Duodenum (tissue), 1 donor: Measurements from ENCODE around the gene ABTB1.

- PRO-cap, result no peak
Measured at GRCh38 chr3:125303201-125303567, 71.9 kb downstream of the ZNF148 start.

GRCh38 chr3:125547348-125547782 lies 27.4 kb upstream of the SNX4 start:
- PRO-cap, result no peak

DNA sequence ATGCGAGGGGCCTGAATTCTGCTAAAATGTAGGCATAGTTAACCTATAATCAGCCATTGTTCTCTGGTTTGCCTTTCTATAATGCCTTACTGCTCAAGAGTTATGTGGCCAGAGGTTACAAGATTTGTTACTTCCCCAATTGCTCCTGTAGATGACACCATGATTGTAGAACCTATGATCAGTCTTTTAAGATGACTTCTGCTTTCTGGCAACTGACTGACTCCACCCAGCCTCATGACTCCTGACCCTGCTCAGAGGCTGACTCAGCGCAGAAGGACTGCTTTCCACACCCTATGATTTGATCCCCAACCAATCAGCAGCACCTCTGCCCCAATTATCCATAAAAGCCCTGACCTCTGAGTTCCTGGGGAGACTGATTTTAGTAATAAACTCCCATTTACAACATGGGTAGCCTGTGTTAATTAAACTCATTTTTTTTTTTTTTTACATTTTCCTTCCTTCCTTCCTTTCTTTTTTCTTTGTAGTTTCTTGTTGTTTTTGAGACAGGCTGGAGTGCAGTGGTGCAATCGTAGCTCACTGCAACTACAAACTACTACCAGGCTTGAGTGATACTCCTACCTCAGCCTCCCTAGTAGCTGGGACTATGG lies 37.8 kb upstream of the OSBPL11 start:
- PRO-cap, result no peak

DNA sequence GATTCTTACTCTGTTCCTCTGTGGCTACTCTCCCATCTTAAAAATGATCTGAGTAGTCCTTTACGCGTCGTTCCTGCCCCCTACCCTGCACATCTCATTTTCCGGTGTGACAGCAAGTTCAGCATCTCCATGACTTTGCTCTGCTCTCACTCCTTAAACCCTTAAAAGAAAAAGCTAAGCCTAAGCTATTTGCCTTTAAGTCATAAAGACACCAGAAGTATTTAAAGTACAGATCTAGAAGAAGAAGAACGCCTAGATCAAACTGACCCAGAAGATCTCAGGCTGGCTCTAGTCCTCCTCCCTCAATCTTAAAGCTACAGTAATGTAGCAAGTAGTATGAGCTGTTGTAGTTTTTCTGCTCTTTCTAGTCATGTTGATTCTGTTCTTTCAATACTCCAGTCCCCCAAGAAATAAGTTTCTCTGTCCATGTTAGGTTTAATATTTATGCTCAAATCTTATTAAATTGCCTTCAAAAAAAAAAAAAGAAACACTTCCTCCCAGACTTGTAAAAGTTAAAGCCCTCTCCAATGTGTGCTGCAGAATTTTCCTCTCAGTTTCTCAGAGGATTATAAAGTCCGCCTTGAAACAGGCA lies 135.1 kb upstream of the ROPN1B start:
- PRO-cap, result no peak

DNA sequence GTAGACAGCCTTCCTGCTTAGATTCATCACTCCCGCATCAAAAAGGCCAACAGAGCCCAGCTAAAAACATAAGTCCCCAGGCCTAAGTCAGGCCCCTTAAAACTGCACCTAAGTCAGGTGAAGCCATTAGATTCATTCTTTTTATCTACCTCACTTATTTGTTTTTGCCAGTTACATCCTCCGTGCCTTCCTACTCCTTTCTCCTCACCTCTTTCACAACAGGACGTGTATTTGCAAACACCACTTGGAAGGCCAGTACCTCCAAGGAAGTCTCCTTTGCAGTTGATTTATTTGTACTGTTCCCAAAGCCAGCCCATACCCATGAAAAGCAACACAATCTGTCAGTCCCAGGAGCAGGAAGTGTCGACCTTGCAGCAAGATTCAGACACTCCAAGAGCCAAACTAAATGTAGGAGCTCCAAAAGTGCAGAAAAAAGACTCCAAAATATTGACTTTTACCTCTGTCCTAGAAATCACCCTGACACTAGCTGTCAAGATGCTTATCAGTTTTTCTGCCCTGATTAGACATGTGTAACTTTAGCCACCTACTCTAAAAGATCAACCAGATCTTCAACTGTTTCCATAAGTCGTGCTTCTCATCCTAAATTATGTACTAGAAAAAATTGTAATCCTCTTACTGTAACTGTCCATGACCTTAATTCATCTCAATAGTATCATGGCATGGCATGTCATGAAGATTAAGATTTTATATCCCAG lies 131.2 kb upstream of the ROPN1B start:
- PRO-cap, result no peak

DNA sequence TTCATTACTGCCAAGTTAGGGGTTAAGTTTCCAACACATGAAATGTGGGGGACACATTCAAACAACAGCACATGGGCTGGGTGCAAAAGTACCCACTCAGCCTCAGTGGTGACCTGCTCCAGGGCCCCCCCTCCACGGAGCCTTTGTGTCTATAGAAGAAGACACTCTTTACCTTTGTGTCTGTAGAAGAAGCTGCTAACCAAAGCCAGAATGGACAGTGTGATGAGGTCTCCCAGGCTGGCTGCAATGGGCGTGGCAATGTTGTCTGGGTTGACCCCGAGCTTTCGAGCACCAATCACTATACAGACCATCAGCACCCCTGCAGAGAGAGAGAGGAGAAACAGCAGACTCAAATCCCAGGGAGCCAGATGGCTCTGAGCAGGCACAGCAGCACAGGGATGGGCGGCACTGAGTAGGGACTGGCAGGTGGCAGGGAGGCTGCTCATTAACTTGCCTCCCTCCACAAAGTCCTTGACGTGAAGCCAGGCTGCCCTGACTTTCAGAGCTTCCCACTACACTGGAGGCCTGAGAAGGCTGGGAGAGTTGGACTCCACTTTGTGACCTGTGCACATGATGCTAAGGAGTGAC lies 53.7 kb downstream of the ROPN1B start:
- PRO-cap, result no peak

DNA sequence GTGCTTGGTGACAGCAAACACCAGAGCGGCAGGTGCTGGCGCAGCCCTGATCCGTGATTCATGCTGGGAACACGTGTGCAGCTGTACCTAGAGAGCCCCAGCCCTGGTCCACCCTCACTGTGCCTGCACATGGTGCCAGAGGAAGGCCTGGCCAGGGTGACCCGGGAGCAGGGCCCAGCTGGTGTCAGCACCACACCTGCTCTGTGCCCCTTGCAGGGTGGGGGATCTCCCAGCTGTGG lies 2.1 kb downstream of the SLC41A3 start:
- PRO-cap, result no peak

GRCh38 chr3:126100622-126101073 lies 16.7 kb upstream of the SLC41A3 start:
- PRO-cap, result no peak

DNA sequence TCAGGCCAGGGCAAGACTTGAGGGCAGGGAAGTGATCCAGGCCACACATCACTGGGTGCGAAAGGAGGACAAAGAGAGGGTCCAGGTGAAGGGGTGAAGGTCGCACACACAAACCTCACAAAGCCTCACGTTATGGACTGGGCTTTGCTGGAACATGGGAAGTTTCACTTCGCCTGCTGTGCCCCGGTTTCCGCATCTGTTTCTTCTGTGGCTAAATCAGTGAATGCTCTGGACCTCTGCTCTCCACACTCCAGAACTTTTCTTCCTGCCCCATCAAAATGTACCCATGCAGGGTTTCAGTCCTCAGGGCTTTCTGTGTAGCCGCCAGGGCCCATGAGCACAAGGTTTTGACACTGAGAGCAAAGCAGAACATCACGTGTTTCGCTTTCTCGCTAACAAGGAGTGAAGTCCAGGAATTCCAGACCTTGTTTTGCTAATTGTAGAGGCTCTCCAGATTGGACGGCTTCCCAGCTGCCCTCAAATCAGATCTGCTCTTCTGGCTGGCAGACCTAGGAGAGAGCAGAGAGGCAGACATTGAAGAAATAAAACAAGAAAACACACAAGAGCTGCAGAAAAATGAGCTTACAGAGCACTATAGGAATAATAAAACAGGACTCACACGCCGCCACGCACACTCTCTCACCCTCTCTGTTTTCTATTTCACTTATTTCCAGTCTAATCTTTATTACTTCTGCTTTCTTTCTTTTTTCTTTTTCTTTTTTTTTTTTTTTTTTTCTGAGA lies 56.1 kb downstream of the KLF15 start:
- PRO-cap, result no peak

GRCh38 chr3:126355475-126356309 lies 1.5 kb downstream of the KLF15 start:
- PRO-cap, result bidirectional peak, plus-strand start at chr3:126356223, minus-strand start at chr3:126355886

- PRO-cap, result bidirectional peak, plus-strand start at chr3:126476276, minus-strand start at chr3:126475868
Measured at GRCh38 chr3:126476127-126476884, 615 bp upstream of the ZXDC start.

GRCh38 chr3:126932528-126933063 lies 50.3 kb upstream of the PLXNA1 start:
- PRO-cap, result no peak

GRCh38 chr3:127588825-127589583 lies 1.5 kb downstream of the TPRA1 start:
- PRO-cap, result no peak

GRCh38 chr3:127672641-127673695 lies at the start of gene ABTB1:
Gene ABTB1, plus strand, starts transcription at chr3:127672952.
- PRO-cap, result bidirectional peak, plus-strand start at chr3:127672992, minus-strand start at chr3:127672770

DNA sequence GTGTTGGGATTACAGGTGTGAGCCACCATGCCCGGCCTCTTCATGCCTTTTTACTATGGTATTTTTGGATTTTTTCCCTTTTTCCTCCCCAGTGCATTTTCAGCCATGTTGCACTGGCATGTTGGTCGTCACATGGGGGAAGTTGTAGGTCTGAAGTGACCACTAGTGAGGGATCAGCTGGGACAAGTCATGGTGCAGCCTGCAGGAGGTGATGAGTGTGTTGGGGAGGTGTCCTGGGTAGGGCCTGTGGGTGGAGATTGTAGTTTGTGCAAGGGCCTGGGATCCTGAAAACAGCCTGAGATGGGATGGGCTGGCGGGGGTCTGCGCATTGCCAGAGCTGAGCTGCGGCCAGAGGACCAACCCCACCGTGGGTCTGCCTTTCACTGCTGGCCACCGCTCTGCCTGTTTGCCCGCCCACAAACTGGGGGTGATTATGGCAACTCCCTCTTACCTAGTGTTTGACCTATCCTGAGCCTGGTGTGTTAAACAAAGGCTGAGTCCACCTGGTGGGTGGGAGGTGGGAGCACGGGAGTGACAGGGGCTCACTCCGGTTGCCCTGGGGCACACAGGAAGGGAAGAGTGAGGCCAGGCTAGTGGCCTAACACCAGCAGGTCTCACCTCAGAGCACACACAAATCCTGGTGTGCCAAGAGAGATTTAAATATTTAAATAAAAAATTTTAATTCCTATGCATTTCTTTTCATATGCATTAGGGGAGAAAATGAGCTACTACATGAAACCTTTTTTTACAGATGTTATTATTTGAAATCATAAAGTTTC lies 9.8 kb downstream of the ABTB1 start:
- PRO-cap, result no peak

DNA sequence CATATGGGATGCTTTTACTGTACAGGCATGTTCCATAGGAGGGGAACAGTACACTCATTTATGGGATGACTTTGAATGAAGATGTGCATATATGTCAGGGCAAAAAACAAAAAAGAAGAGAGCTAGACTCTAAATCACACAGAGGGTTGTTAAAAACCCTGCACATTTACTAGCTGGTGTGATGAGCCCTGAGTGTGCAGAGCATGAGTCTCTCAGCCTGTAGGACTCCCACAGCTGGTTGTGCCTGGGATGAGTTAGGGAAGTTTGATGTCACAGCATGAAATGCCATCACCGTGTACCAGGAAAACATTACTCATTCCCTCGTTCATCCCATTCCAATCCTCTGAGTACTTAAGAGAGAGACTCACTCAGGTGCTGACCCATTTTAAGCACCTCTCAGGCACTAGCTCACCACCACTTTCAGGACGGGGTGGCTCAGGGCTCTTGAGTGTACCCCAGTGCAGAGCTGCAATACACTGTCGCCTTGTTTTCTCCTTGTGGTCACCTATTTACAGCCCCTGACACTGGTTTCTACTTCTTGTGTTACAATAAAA lies 18.8 kb downstream of the MGLL start:
- PRO-cap, result no peak

GRCh38 chr3:127911367-127912051 lies 3.5 kb upstream of the KBTBD12 start:
- PRO-cap, result no peak

DNA sequence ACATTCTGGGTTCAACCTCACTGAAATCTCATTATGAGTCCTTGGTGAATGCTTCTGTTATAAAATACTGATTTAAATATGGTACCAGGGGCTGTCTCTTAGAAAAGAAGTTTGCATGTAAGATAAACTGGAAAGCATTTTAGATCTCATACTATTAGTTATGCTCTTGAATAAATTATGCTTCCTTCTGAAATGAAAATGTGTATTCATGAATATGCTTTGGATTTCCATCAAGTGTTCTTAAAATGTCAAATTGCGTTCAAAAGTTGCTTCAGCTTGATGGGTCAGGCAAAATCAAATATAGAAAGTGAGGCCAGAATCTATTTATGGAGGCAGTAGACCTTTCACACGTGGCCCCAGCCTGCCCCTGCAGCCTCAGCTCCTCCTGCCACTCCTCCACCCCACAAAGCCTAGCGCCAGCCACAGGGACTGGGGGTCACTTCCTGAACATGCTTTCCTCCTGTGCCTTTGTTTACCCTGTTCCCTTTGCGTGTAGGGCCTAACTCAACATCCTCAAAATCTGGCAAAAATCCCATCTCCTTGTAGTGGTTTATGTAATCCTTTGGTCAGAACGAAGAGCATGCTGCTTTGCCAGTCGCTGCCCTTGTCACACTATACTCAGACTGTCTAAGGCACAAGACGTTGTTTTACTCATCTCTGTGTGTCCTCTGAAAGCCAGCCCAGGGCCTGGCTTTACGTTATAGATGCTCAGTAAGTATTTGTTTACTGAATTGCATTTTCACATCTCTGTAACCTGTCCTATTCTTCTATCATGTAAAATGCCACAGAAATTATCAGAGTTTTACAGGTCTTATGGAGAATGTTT lies 39.5 kb downstream of the KBTBD12 start:
- PRO-cap, result no peak

DNA sequence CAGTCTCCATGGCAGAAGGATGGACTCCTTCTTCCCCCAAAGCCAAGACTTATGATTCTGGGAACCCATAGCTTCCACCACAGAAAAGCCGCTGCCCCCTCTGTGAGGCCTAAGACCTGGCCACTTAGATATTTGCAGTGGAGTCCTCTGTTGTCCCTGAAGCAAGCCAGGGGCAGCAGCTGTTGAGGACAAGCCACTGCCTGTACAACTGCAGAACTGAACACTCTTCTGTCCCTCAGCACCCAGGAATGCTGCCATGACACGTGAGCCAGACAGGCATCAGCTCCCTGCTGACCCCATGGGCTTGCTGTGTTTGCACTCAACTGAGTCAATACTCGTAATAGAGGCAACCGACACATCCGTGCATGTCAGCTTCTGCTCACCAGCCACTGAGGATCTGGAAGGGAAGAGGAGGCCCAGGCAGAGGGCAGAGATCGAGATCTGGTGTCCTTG lies 54.4 kb upstream of the SEC61A1 start:
- PRO-cap, result no peak

GRCh38 chr3:128011070-128011683 lies 41.1 kb upstream of the SEC61A1 start:
- PRO-cap, result no peak